Non-pigmented ciliary epithelial cell (primary cell): ENCODE measurements around a stretch of chr6.

DNA sequence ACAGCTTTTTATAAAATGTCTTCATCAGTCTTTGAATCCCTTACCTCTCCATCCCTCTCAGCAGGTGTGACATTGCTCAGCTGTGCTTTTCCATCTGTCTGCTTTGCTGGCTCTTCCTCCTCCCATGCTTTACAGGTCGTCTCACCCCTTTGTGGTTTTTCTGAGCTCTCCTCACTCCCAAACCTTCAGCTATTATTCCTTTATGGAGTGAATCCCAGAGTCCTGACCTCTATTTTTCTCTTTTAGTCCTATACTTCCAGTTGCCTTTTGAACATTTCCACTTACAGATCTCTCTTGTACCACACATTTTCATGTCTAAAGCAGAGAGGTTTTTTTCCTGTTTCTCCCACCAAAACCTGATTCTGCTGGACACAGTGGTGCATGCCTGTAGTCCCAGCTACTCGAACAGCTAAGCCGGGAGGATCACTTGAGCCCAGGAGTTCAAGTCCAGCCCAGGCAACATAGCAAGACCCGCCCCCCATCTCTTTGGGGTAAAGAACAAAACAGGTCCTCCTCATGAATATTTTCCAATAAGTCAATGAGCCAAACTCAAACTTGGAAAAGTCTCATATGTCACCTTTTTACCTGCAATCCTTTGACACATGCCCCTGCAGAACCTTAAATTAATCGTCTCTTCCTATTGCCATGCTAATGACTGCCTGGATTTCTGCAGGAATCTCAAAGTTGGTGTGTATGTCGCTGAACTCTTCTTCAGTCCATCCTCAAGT is 5.6 kb downstream of the MAP7 start:
- RRBS: no CpG with 5 or more reads among the region's 6 CpGs

DNA sequence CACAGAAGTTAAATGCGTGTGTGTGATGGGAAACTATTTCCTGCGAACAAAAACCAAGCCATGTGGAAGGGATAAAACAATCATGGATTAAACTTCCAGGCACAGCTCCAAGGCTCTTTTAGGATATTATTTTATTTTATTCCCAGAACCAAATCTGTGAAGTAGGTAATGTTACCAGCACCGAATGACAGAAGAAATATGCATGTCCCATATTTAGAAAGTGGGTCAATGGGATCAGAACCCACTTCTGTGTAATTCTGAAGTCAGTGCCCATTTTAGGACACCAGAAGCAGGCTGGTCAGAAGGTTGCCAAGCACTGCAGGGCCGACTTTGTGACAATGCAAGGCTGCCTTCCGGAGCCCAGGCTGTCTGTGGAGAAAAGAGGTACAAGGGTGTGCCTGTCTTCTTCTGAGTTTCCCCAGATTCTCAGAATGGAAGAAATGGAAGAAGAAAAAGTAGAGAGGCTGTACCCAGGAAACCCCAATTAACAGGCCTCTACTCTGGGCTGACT is 49.4 kb upstream of the MAP7 start:
- RRBS: no CpG with 5 or more reads among the region's 5 CpGs

- RRBS: no CpG with 5 or more reads among the region's 2 CpGs
These were observed 20.9 kb downstream of the MAP3K5 start for GRCh38 chr6:136771402-136771798.

GRCh38 chr6:137045461-137045824 is 678 bp upstream of the IL20RA start:
- RRBS: no CpG with 5 or more reads among the region's 2 CpGs

DNA sequence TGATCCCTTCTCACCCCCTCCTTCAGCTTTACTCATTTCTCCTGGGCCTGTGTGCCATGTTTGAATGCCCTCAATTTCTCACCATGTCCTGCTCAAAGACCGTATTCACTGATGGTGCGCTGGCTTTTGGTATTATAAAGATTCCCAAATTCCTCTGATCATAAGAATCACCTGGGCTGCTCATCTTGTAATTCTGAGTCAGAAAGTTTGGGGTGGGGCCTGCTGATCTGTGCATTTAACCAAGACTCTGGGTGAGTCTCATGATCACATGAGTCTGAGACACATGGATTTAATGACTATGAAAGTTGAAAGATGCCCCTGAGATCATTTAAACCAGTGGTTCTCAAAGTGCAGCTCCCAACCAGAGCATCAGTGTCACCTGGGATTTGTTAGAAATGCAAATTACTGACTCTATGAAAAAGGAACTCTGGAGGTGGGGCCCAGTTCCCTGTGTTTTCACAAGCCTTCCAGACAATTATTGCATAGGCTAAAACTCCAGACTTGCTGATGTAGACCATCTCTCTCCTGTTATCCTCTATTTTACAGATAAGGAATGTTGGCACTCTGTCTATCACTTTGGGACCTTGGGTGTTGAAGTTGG is 57.7 kb upstream of the IL20RA start:
- RRBS: no CpG with 5 or more reads among the region's 2 CpGs

DNA sequence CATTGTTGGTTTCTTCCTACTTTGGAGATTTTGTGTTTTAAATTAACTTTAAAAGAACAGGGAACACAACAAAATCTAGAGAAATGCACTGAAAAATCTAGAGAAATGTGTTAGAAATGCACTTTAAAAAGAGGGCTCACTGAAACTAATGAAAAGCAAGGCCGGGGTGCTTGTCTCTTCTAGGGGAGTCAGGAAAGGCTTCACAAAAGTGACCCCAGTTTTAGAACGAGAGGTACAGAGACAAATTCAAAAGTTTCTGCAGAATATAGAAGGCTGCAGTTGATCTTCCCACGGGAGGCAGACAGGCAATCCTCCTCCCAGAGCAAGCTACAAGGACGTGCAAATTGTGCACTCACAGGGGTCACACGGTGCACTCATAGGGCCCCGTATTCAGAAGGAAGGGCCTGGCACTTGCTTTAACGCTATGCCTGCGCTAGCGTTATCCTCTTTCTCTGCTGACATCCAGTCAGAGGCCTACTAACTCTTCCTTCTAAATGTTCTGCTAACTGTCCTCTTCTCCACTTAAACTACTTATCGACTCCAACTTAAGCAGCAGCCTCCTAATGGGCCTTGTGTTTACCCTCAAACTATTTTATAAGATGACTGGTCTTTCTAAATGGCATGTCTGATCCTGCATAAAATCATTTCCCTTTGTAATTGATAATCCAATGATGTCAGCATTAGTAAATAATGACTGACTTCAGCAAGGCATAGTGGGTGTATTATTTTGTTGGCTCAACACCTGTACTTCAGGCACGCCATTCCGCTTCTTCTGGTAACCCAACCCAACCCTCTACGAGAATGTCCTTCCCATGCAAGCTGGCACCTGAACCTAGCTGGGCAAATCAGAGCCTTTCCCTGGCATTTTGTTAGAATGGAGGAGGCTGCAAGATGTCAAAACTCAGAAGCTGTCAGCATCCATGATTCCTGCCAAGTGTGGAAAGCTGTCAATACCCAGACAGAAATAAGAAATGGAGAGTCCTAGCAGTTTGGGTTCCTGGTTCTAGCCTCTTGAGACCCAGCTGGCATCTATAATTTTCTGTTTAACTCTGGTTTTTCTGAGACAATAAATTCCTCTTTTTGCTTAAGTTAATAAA is 2.2 kb downstream of the IFNGR1 start:
- RRBS: no CpG with 5 or more reads among the region's 13 CpGs

- RRBS: no CpG with 5 or more reads among the region's 6 CpGs
These were observed 151.4 kb upstream of the TNFAIP3 start for GRCh38 chr6:137715493-137716270.

DNA sequence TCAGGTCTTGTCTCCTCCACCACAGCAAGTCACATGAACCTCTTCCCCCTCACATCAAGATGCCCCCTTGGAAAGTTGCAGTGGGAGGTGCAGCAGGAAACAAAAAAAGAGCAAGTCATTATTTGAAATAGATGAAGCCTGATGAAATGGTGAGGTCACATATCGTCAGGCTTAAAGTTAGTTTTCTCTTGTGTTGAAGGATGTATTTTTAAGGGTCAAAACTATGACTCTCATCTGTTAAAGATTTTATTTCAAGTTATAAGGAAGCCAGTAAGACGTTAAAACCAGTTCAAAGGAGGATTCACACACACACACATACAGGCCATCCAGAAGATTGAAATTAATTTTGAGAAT is 94.1 kb upstream of the TNFAIP3 start:
- RRBS: no CpG with 5 or more reads among the region's 2 CpGs

GRCh38 chr6:137800016-137800399 is 67.1 kb upstream of the TNFAIP3 start:
- RRBS: no CpG with 5 or more reads among the region's 2 CpGs

DNA sequence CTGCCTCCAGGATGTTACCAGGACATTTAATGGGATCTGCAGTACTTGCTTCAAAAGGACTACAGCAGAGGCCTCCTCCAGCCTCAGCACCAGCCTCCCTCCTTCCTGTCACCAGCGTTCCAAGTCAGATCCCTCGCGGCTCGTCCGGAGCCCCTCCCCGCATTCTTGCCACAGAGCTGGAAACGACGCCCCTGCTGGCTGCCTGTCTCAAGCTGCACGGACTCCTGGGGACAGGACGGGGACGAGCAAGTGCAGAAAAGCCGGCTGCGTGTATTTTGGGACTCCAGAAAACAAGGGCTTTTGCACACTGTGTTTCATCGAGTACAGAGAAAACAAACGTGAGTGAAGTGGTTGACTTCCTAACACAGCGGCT is 11.9 kb downstream of the TNFAIP3 start:
- RRBS: no CpG with 5 or more reads among the region's 16 CpGs

DNA sequence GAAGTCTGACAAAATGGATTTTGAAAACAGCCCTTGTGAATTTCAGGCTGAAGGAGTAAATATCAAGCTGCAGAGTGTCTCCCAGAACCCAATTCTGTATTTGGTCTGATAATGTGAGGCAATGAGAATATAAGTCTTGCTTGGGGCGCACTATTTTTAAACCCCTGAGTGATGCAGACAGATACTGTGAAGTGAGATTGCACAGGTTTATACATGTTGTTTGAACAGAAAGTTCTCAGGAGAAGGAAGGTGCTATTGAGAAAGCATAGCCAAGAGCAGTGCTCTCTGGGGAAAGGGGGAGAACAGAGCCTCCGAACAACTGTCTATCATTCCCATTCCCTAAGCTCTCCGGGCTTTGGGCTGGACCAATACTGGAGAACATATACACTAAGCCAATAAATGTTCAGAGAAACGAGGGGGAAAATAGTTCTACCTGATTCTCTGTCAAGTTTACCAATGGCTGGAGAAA is 75.8 kb downstream of the PERP start:
- RRBS: no CpG with 5 or more reads among the region's 4 CpGs

GRCh38 chr6:138162147-138162816 is 543 bp downstream of the ARFGEF3 start:
- RRBS: 1% methylated on average over 20 of the region's 48 CpGs

GRCh38 chr6:138411092-138411698 is 7.2 kb downstream of the HEBP2 start:
- RRBS: no CpG with 5 or more reads among the region's 3 CpGs

DNA sequence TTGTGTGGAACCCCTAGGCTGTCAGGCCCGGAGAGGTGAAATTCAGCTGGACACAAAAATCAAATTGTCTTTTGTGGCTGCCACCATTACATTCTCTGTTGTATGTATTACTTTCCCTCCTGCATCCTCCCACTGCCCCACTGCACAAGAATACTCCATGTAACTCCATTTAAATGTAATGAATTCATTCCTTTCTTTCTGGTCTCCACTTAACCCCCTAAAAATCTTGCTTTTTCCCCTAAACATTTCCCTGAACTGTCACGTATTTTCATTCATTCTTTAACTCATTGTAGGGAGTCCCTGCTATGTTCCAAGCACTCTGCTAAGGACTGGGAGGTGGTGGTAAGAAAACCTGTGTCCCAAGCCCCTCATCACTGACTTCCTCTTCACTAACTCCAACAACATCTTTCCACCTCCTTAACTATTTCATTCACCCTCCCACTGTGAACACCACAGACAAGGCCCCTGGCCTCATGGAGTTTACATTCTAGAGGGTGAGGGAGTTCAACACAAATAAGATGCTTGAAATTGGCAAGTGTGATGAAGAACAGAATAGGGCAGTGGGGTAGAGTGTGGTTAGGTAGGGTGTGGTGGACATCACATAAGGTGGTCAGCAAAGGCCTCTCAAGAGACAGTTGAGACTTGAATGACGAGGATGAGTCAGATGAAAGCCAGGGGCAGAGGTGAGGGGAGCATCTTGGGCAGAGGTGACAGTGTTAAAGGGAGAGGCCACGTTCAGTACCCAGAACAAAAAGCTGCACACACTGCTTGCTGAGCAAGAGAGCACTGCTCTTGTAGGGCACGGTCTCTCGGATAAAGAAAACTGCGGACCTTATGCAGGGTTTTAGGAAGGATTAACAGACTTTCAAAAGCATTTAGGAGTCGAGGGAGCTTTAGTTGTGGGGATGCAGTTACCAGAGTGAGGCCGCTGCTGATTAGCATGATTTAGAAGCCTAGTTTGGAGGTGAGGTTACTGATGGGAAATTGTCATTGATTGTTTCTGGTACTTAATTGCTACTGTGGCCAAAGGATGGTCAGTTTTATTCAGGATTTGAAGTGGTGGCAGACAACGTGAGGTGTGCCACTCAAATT is 9.8 kb downstream of the HEBP2 start:
- RRBS: no CpG with 5 or more reads among the region's 10 CpGs

- RRBS: no CpG with 5 or more reads among the region's 2 CpGs
These were observed 14.9 kb downstream of the HEBP2 start for GRCh38 chr6:138418843-138419440.

DNA sequence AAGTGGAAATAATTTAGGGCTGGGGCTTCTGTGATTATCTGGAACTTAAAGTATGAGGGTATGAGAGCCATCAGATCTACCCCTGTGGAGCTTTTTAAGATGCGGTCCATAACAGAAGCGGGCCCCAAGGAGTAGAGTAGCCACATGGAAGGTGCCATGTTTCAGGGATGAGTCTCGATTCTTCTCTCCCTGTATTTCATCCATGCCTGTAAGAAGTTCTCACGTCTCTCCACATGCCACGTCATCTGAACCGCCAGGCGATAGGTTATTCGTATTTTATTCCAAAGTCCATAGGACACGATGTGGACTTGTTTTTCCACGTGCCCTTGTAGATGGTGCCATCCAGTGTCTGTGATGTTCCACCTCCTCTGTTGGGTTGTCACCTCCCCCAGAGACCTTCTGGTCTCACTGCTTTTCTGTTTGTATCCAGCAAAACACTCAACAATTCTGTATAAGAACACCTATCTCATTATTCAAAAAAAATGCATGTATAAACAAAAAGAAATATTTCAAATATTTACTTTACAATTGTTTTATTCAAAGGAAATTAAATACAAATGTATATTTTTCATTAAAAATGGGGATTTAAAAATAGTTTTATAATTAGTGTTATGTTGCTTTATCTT is 17.6 kb downstream of the HEBP2 start:
- RRBS: no CpG with 5 or more reads among the region's 10 CpGs

DNA sequence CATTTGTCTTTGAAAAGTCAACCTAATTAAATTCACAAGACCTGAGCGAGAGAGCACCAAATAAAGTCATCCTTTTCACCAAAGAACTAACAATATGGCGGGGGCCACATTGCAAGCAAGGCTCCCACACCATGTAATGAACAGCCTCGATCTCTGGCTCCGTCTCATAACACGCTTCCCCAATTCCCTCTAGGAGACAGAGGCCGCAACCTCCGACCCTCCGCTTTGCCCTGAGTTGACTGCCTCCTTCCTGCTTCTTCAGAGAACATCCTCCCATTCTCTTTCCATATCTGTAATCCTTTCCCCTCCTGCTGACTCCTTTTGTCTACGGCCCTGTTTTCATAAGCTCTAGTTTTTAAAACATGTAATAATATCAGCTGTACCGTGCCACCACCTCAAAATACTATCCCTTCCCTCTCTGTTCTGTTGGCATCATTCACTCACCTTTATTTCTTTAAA is 13.4 kb downstream of the NHSL1 start:
- RRBS: no CpG with 5 or more reads among the region's 10 CpGs

DNA sequence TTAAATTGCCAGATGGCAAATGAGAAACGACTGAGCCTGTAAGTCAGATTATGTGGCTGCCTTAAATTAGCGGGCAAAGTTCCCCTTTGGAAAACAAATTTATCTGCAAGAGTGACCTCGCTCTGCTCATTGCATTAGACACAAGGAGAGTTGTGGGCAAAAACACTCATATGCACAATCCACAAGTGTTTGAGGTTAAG is 1.5 kb upstream of the NHSL1 start:
- RRBS: no CpG with 5 or more reads among the region's 3 CpGs

GRCh38 chr6:138555514-138556180 is 56.4 kb upstream of the NHSL1 start:
- RRBS: no CpG with 5 or more reads among the region's 6 CpGs

GRCh38 chr6:138577248-138577757 is 78.0 kb upstream of the NHSL1 start:
- RRBS: no CpG with 5 or more reads among the region's 6 CpGs